ENCODE measurements around a stretch of chr22.

- PRO-cap, 2 experiments: peak in 1 of 2 experiments; most common minus-strand start chr22:32796987 (in 1)
- RAMPAGE, long total RNA, 5 experiments: no peak in any of the 5 experiments
Observed at GRCh38 chr22:32796777-32797302, 4.7 kb upstream of the TIMP3 start.

DNA sequence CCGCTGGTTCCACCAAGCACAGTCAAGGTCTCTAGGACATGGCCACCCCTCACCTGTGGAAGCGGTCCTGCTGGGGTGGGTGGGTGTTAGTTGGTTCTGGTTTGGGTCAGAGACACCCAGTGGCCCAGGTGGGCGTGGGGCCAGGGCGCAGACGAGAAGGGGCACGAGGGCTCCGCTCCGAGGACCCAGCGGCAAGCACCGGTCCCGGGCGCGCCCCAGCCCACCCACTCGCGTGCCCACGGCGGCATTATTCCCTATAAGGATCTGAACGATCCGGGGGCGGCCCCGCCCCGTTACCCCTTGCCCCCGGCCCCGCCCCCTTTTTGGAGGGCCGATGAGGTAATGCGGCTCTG, 267 bp upstream of the TIMP3 start:
- PRO-cap, 2 experiments: peak in 2 of 2 experiments; most common minus-strand start position 230 of the sequence (in 2)
- RAMPAGE, long total RNA, 5 experiments: no peak in any of the 5 experiments

DNA sequence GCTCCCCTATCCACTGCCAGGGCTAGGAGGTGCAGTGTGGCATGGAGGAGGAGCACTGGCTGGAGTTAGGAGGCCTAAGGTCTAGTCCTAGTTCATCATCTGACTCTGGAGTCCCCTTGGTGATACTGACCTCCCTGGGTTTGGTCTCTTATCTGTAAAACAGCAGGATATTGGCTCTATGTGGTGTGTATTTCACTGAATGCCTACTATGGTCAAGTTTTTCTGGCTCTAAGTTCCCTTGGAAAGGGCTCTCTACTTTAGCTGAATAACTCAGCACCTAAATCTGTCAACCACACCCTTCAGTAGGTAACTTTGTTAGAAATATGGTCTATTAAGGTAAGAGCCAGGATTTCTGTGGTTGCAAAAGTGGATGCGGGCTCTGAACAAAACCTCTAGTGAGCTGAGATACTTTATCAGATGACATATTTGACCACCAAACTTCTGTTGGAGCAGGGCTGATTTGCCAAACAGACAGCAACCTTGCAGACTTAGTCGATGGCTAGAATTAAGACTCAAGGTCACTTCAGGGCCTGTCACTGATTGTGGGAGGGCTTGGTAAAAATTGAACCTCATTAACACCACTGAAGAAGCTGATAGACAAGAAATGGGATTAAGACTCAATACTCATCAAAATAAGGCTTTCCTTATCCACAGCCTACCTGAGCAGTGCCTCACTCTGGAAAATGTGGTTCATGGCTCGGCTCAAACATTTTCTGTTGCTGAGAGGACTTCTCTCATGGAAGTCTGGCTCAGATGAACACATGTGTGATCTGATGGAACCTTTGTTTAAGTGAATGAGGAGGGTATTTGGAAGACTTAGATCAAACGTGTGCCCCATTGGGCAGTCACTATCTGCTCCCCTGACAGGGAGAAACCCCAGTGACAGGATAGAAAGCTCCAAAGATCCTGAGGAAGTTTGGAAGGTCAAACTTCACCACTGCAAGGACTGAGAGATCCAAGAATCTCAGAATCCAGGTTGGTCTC, 10.7 kb downstream of the TIMP3 start:
- PRO-cap, 2 experiments: no peak in any of the 2 experiments
- RAMPAGE, long total RNA, 5 experiments: no peak in any of the 5 experiments

DNA sequence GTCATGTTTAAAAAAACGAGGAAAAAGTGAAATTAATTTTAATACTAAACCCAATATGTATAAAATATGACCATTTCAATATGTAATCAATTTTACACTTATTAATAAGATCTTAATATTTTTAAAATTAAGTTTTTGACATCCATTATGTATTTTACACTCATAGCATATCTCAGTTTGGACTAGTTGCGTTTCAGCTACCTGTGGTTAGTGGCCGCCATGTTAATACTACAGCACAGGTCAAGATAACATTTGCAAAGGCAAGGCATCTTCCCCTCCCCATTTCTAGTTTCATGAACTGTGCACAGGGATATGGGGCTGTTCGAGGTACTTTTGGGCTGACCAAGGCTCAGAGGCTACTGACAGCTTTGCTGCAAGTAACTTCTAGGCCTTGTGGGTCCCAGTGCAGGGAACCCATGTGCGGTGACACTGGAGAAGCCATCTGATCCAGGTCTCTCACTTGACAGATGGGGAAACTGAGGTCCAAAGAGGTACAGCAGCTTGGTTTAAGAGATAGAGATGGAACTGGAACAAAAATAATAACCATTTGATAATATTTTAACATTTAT, 13.5 kb downstream of the TIMP3 start:
- PRO-cap, 2 experiments: no peak in any of the 2 experiments
- RAMPAGE, long total RNA, 5 experiments: no peak in any of the 5 experiments

DNA sequence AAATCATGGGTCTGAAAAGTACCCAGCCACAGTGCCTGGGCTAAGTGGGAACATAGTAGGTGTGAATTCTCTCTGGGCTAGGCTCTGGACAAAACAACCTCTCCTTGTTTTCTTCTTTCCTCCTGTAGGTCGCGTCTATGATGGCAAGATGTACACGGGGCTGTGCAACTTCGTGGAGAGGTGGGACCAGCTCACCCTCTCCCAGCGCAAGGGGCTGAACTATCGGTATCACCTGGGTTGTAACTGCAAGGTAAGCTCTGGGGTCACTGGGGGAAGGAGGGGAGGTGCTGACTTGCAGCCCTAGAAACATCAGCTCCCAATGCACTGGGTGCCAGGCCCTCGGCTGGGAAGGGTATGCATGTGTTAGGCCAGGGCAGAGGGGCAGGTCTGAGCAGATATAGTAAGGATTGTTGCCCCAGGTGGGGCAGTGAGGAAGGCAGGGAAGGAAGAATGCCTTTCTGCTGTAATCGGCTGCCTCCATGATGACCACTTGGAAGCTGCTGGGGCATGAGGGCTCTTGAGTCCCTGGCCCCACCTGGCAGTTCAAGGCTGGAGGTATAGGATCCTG, 56.5 kb downstream of the TIMP3 start:
- PRO-cap, 2 experiments: no peak in any of the 2 experiments
- RAMPAGE, long total RNA, 5 experiments: no peak in any of the 5 experiments

DNA sequence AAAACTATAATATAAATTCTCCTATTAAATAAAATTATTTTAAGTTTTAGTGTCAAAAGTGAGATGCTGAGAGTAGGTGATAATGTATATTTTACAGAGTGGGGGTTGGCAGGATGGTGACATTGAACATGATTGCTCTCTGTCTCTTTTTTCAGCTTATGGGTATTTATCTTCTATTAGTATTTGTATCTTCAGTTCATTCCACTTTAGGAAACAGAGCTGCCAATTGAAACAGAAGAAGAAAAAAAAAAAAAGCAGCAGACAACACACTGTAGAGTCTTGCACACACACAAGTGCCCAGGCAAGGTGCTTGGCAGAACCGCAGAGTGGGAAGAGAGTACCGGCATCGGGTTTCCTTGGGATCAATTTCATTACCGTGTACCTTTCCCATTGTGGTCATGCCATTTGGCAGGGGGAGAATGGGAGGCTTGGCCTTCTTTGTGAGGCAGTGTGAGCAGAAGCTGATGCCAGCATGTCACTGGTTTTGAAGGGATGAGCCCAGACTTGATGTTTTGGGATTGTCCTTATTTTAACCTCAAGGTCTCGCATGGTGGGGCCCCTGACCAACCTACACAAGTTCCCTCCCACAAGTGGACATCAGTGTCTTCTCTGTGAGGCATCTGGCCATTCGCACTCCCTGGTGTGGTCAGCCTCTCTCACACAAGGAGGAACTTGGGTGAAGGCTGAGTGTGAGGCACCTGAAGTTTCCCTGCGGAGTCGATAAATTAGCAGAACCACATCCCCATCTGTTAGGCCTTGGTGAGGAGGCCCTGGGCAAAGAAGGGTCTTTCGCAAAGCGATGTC, 59.6 kb downstream of the TIMP3 start:
- PRO-cap, 2 experiments: peak in 1 of 2 experiments; most common plus-strand start position 99 of the sequence (in 1)
- RAMPAGE, long total RNA, 5 experiments: start-site peak on the plus strand in 3 of 5 experiments, centred at positions 255 to 690 of the sequence, 76 to 404 reads per replicate

DNA sequence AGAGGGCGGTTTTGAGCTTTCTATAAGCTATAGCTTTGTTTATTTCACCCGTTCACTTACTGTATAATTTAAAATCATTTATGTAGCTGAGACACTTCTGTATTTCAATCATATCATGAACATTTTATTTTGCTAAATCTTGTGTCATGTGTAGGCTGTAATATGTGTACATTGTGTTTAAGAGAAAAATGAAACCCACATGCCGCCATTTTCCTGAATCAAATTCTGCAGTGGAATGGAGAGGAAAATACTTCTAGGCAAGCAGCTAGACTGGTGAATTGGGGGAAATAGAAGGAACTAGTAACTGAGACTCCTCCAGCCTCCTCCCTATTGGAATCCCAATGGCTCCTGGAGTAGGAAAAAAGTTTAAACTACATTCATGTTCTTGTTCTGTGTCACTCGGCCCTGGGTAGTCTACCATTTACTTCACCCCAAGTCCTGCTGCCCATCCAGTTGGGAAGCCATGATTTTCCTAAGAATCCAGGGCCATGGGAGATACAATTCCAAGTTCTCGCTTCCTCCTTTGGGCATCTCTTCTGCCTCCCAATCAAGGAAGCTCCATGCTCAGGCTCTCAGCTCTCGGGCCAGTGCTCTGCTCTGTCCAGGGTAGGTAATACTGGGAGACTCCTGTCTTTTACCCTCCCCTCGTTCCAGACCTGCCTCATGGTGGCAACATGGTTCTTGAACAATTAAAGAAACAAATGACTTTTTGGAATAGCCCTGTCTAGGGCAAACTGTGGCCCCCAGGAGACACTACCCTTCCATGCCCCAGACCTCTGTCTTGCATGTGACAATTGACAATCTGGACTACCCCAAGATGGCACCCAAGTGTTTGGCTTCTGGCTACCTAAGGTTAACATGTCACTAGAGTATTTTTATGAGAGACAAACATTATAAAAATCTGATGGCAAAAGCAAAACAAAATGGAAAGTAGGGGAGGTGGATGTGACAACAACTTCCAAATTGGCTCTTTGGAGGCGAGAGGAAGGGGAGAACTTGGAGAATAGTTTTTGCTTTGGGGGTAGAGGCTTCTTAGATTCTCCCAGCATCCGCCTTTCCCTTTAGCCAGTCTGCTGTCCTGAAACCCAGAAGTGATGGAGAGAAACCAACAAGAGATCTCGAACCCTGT, 60.6 kb downstream of the TIMP3 start:
- PRO-cap, 2 experiments: no peak in any of the 2 experiments
- RAMPAGE, long total RNA, 5 experiments: start-site peak on the plus strand in 3 of 5 experiments, centred at positions 404 to 562 of the sequence, 67 to 282 reads per replicate

- PRO-cap, 2 experiments: no peak in any of the 2 experiments
- RAMPAGE, long total RNA, 5 experiments: no peak in any of the 5 experiments
Observed at GRCh38 chr22:32863752-32864209, 62.3 kb downstream of the TIMP3 start.

DNA sequence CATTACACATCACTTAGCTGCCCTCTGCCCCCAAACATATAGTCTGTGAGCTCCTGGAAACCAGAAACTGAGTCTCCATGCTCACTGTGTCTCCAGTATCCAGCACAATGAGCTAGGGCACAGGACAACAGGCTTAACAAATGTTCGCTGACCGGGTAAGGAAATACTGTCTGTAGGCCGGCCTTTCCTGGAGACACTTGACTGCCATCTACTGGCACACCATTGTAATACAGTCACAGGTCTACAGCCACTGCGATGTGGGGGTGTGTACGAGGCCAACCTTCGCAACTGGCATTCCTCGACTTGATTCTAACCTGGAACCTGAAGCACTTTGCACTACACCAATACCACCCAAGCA, 72.2 kb downstream of the SYN3 start:
- PRO-cap, 2 experiments: peak in 1 of 2 experiments; most common minus-strand start position 109 of the sequence (in 1)
- RAMPAGE, long total RNA, 5 experiments: no peak in any of the 5 experiments

GRCh38 chr22:33272916-33274054, 215.1 kb upstream of the SYN3 start:
- PRO-cap, 2 experiments: no peak in any of the 2 experiments
- RAMPAGE, long total RNA, 5 experiments: no peak in any of the 5 experiments

DNA sequence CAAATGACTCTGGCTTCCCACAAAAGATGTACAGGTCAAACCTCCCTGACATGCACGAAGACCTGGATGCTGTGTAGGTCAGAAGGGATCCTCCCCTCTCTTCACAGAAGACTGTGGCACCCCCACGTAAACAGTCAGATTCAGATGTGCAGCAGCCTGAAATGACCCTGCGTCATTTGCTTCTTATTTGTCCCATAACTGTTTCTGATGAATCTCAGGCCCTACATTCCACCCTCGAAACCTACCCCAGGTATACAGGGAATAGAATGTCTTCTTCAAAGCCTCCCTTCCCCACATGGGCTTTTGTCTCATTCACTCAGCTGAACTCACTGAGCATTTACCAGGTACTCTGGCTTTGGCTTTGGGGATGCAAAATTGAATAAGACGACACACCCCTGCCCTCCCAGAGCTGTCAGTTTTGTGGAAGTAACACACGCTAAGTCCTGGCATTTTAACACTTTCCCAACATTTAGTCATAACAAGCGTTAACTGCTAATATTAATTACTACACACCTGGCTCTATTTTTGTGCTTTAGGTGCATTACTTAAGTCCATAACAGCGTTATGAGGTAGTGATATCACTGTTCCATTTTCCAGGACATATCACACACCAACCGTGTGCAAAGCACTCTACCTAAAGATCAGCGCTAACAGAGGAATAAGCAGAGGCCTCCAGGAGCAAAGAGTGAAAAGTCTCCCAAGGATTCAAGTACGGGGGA, 183.2 kb downstream of the LARGE1 start:
- PRO-cap, 2 experiments: no peak in any of the 2 experiments
- RAMPAGE, long total RNA, 5 experiments: no peak in any of the 5 experiments

DNA sequence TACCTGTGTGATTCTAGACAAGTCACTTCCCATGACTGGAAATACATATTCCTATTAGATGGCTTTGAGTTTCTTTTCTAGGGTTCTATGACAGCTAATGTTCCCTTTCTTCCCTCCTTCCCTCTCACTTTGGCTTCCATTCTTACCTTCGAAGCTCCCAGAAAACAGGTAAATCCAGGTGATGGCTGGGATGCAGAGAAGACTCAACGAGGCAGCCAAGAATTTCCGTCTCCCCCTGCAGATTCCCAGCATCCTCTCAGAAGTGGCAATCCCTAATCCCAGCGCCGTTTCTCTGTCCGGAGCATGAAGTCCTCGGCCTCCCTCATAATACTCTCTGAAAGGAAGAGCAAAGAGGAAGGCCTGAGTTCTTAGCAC, 159.1 kb downstream of the LARGE1 start:
- PRO-cap, 2 experiments: no peak in any of the 2 experiments
- RAMPAGE, long total RNA, 5 experiments: no peak in any of the 5 experiments

DNA sequence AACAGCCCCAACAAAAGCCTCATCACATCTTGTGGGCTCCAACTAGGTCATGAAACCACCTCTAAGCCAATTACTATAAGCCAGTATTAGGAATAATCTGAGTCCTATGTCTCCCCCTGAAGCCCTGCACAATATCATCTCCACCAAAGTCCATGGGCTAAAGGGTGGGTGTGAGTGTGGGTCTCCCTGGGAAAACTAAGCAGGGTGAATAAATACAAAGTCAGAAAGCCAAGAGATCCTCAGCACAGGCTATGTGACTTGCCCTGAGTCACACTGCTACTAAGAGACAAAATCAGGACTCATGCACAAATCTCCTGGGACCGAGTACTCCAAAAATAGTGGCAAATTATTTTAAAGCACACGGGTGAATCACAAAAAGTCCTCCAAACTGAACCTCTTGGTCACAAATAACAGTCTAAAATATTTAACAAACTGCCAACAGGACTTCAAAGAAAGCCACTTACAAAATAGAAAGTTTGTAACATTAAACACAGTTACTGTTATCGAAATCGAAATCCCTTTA, 78.6 kb downstream of the LARGE1 start:
- PRO-cap, 2 experiments: peak in 1 of 2 experiments; most common plus-strand start position 427 of the sequence (in 1); most common minus-strand start position 275 of the sequence (in 1)
- RAMPAGE, long total RNA, 5 experiments: no peak in any of the 5 experiments

DNA sequence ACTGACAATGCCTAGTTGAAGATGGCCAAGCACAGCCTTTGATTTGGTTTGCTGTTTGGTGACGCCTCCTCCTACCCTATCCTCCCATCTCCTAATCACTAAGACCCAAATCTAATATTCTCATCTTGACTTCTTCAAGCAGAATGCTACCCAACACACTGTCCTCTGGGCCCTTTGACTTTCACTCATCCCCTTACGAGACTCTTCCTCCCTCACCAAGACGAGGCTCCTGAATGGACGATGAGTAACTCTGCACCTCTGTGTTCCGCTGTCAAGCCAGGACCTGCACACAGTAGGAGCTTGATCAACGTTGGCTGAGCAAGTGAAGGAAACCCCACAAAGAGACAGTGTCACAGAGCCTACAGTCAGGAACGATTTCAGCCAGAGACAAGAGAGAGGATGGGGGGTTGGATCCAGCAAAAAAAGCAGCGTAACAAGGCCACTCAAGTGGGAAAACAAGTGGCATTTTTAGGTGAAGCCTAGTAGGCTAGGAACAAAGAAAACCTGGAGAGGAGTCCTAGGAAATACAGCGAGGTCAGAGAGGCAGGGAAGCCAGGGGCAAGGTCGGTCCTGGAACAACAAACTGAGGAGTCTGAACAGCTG, 9.8 kb downstream of the LARGE1 start:
- PRO-cap, 2 experiments: no peak in any of the 2 experiments
- RAMPAGE, long total RNA, 5 experiments: no peak in any of the 5 experiments

- PRO-cap, 2 experiments: no peak in any of the 2 experiments
- RAMPAGE, long total RNA, 5 experiments: no peak in any of the 5 experiments
Observed at GRCh38 chr22:35116597-35117154, 50.7 kb downstream of the ISX start.

- PRO-cap, 2 experiments: peak in 2 of 2 experiments; most common minus-strand start chr22:35231055 (in 2)
- RAMPAGE, long total RNA, 5 experiments: no peak in any of the 5 experiments
Observed at GRCh38 chr22:35230942-35231540, 26.3 kb upstream of the HMGXB4 start.

- PRO-cap, 2 experiments: no peak in any of the 2 experiments
- RAMPAGE, long total RNA, 5 experiments: no peak in any of the 5 experiments
Observed at GRCh38 chr22:35264852-35265805, 7.8 kb downstream of the HMGXB4 start.

- PRO-cap, 2 experiments: peak in 1 of 2 experiments; most common plus-strand start chr22:35426531 (in 1); most common minus-strand start chr22:35426341 (in 1)
- RAMPAGE, long total RNA, 5 experiments: no peak in any of the 5 experiments
Observed at GRCh38 chr22:35426237-35427173, 26.6 kb downstream of the MCM5 start.

DNA sequence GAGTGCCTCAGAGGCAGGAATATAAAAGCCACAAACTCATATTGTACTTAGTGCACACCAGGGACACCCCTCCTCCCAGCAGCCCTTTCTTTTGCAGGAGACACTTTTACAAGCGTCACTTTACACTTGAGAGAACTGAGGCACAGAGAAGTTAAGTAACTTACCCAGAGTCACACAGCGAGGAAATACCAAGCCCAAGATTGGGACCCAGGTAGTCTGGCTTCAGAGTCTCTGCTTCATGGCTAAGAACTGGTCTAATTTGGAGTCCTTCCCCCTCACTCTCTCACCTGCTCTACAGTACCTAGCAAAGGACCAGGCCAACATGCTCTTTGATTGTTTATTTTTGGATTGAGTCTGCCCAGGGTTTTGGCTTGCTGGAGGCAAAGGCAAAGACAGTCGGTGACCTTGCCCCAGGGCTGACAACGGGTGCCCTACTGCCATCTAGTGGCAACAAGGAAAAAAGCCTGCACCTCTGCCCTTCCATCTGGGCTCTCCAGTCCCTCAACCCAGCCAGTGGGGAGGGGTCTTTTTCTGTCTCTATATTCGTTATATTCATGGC, 6.0 kb upstream of the MB start:
- PRO-cap, 2 experiments: no peak in any of the 2 experiments
- RAMPAGE, long total RNA, 5 experiments: no peak in any of the 5 experiments

- PRO-cap, 2 experiments: peak in 1 of 2 experiments; most common plus-strand start chr22:35630145 (in 1); most common minus-strand start chr22:35629919 (in 1)
- RAMPAGE, long total RNA, 5 experiments: no peak in any of the 5 experiments
Observed at GRCh38 chr22:35629635-35630302, 12.6 kb upstream of the MB start.